Aorta (tissue), 1 donor: ENCODE results near the gene B3GNTL1.

DNA sequence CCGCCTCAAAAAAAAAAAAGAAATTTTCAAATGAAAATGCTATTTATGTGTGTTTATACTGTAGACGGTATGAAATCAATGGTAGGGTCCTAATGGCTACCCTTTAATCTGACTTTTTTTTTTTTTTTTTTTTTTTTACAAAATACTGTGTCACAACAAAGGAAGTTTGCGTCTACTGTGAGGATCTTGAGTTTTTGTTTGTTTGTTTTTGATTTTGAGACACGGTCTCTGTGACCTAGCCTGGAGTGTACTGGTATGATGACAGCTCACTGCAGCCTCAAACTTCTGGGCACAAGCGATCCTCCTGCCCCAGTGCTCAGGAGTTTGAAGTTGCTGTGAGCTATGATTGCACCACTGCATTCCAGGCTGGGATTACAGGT, 2.4 kb downstream of the FOXK2 start:
- PRO-cap = no peak

DNA sequence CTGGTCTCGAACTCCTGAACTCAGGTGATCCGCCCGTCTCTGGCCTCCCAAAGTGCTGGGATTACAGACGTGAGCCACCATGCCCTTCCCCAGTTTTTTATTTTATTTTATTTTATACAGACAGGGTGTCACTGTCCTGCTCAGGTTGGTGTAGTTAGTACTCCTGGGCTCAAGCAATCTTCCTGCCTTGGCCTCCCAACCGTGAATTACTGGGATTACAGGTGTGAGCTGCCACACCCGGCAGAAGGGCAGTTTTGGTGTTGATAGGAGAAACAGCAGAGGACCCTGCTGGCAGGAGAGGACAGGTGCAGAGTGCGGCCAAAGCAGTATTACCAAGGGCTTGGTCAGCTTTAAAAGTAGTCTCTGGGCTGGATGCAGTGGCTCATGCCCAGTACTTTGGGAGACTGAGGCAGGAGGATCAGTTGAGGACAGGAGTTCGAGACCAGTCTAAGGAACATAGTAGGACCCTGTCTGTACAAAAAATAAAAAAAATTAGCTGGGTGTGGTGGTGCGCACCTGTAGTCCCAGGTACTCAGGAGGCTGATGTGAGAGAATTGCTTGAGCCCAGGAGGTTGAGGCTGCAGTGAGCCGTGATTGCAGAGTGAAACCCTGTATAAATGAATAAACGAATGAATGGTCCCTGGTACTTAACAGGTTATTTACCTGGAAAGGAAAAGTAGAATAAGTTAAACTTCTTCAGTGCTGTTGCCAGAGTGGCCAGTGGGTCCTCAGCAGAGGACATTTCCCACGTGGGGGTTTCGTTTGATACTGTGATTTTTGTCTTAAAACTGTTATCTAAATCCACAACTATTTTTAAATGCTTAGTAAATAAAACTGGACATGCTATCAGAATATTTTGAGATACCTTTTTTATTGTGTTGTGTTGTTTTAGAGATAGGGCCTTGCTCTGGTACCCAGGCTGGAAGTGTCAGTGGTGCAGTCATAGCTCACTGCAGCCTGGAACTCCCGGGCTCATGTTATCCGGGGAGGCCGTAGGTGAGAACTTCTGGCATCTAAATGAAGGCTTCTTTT, 23.2 kb downstream of the FOXK2 start:
- PRO-cap = no peak

- PRO-cap = no peak
Measured at GRCh38 chr17:82548533-82549202, 29.1 kb downstream of the FOXK2 start.

GRCh38 chr17:82586317-82586516, 62.0 kb downstream of the WDR45B start:
- PRO-cap = no peak

DNA sequence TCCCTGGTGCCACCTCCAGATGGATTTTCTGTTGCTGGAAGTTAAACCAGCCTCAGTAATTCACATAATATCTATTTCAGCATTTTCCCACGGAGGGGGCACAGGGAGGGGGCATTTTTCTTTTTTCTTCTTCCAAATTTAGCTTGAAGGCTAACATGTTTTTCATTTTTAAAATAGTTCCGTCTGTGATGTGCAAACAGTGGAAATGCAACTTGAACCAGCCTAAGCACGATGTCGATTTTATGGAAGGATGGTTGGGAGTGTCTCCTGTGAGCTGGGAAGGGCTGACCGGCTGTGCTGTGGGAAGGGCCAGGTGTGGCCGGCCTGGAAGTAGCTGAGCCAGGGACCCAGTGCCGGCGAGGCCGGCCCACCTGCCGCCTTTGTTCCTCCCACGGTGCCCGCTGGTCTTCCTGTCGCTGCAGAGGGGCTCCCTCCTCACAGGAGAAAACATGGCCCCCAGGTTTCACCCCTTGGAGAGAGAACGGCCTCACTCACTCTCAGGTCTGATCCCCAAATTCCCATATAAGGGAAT, 4.0 kb upstream of the RAB40B start:
- PRO-cap = no peak

- PRO-cap = no peak
Measured at GRCh38 chr17:82751038-82751300, 896 bp upstream of the TBCD start.

DNA sequence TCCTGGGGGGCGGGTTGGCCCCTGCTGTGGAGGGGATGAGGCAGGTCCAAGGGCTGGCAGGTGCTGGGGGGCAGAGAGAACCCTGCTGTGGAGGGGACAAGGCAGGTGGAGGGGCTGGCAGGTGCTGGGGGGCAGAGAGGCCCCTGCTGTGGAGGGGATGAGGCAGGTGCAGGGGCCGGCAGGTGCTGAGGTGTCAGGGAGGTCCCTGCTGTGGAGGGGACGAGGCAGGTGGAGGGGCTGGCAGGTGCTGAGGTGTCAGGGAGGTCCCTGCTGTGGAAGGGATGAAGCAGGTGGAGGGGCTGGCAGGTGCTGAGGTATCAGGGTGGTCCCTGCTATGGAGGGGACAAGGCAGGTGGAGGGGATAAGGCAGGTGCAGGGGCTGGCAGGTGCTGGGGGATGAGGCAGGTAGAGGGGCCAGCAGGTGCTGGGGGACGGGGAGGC, 31.2 kb downstream of the ZNF750 start:
- PRO-cap = no peak

DNA sequence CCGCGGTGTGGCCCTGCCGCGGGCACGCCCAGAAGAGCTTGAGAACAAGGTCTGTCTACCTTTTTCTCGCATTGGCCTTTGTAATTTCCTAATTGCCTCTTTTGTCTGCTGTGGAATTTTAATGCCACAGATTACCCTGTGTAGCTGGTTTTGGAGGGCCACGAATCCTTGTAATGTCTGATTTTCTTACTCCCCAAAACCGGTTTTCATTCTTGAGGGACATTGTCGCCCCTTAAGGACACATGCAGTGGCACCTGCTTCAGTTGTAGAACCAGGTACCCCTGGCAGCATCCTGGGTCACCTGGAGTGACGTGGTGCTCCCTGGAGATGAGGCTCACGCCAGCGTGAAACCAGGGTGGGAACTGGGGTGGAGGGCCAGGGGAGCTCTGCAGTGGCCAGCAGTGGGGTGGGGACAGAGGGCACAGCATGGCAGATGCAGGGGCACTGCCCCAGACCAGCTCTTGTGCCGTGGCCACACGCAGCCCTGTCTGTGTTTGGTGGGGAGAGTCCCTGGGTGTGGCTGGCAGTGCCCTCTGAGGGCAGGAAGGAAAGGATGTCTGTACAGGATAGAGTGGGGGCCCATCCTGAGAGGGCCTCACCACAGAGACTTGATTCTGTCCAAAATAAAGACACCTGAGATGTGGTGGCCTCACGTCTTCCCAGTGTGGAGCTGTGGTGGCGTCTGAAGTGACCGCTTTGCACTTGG, 24.6 kb downstream of the ZNF750 start:
- PRO-cap = no peak

GRCh38 chr17:82858185-82859057, 18.6 kb upstream of the ZNF750 start:
- PRO-cap = no peak

DNA sequence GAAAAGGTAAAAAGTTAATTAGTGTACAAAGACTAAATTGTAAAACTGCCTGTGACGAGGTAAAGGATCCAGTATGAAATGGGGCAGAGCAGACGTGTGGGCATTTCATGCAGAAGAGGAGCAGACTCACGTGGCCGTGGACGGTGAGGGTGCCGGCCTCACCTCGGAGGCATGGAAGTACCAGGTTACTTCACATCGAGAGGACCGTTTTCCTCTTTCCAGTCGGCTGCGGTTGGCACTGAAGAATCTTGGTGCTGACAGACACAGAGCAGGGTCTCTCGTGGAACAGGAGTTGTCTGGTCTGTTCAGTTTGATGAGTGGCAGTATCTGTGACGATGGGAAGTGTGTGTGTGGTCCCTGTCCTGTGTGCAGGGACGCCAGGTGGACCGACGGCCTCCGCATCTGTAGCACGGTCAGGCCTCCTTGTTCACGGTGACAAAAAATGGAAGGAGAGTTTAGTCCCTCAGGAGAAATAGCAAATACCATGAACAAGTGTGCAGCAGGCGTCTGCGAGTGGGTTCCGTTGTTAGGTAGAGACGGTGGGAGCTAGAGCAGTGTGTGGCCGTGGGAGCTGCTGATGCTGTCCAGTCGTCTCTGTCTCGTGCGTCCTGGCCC, 79.7 kb upstream of the ZNF750 start:
- PRO-cap = no peak

- PRO-cap = no peak
Measured at GRCh38 chr17:82938433-82938852, 98.6 kb upstream of the ZNF750 start.

DNA sequence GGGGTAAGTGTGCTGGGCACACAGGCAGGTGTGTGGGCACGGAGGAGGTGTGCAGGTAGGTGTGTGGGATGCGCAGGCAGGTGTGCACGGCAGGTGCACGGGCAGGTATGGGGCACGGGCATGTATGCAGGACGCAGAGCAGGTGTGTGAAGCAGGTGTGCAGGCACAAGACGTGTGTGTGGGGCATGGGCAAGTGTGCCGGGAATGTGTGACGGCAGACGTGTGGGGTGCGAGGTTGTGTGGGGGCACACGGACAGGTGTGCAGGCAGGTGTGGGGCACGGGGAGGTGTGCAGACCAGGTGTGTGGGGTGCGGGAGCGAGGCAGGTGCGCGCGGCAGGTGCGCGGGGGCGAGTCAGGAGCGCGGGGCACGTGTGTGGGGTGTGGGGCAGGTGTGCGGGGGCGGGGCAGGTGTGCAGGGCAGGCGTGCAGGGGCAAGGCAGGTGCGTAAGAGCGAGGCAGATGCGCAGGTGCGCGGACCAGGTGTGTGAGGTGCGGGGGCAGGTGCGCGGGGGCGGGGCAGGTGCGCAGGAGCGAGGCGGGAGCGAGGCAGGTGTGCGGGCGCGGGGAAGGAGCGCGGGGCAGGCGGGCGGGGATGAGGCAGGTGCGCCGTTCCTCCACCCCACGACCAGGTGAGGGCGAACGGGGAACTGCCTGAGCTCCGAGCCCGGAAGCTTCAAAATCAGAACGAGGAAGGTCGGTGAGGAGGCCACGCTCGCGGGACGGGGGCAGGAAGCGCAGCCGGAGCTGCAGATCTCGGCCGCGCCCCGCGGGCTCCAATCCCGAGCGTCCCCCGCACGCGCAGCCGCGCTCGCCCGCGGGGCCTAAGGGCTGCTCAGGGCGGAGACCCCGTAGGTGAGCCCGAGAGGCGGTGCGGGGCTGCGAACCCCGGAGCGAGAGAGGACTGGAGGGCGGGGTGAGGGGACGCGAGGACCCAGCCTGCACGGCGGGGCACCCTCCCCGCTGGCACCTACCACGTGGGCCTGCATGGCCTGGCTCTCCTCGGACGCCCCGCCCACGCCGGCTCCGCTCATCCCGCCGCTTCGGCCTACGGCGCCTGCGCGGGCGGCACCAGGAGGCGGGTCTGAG, at the start of gene B3GNTL1:
TSS of gene B3GNTL1 (minus strand) at position 1,006 of the 1,087 bp plus-strand sequence.
- PRO-cap = unidirectional peak, plus-strand start at position 683 of the sequence; unidirectional peak, minus-strand start at position 970 of the sequence

- PRO-cap = no peak
Measured at GRCh38 chr17:83078265-83078510, 1.2 kb upstream of the METRNL start.

DNA sequence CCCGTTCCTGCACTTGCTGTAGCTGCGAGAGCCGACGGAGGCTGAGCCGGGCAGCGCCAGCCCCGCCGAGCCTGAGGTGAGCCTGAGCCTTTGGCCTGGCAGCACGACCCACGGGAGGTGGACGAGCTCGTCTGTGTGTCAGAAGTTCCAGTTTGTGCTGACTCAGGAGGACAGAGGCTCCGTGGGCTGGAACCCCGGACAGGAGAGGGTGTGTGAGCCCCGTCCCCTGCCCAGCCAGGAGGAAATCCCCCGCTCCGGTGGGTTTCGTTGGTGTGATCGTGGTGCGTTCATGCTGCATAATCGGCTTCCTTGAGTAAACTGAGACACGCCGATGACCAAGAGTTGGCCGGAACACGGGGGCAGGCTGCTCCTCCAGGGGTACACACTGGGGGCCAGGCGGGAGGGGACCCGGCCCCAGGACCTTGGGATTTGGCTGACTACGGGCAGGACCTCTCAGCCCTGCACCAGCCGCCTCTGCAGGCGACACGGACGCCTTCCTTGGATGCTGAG, 8.4 kb downstream of the METRNL start:
- PRO-cap = no peak

GRCh38 chr17:83115838-83116080, 36.4 kb downstream of the METRNL start:
- PRO-cap = no peak

DNA sequence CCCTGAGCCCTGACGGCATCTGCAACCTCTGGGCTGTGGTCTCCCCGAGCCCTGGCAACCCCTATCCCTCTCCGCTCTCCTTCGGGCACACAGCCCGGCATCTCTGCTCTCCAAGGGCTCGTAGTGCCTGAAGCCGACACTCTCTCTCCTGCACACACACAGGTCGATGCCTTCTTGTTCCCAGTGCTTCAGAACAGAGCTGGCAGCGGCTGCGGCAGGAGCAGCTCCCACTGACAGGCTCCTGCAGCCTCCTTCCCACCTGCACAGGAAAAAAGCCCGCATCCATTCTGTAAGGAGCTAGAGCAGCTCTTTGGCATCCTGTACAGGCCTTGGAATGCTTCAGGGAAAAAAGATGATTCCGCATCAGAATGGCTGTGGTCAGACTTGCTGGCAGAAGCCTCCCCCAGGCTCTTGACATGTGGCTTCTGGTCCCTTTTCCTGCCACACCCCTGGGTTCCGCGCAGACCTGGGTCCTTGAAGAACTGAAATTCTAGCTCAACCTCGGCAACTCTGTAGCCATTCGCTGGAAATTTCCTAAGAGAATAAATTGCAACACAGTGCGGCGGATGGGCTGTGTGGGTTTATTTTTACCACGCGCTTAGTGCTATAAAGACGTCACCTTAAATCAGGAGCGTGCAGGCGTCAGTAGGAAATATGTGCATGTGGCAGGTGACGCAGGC, 46.0 kb downstream of the METRNL start:
- PRO-cap = no peak

GRCh38 chr17:83148936-83149135, 69.4 kb downstream of the METRNL start:
- PRO-cap = no peak

- PRO-cap = bidirectional peak, plus-strand start at chr17:83203344, minus-strand start at chr17:83203180
Measured at GRCh38 chr17:83202818-83203726, 123.7 kb downstream of the METRNL start.